Aortic smooth muscle cell (primary cell): Measurements from ENCODE around the gene KLHDC7A.

DNA sequence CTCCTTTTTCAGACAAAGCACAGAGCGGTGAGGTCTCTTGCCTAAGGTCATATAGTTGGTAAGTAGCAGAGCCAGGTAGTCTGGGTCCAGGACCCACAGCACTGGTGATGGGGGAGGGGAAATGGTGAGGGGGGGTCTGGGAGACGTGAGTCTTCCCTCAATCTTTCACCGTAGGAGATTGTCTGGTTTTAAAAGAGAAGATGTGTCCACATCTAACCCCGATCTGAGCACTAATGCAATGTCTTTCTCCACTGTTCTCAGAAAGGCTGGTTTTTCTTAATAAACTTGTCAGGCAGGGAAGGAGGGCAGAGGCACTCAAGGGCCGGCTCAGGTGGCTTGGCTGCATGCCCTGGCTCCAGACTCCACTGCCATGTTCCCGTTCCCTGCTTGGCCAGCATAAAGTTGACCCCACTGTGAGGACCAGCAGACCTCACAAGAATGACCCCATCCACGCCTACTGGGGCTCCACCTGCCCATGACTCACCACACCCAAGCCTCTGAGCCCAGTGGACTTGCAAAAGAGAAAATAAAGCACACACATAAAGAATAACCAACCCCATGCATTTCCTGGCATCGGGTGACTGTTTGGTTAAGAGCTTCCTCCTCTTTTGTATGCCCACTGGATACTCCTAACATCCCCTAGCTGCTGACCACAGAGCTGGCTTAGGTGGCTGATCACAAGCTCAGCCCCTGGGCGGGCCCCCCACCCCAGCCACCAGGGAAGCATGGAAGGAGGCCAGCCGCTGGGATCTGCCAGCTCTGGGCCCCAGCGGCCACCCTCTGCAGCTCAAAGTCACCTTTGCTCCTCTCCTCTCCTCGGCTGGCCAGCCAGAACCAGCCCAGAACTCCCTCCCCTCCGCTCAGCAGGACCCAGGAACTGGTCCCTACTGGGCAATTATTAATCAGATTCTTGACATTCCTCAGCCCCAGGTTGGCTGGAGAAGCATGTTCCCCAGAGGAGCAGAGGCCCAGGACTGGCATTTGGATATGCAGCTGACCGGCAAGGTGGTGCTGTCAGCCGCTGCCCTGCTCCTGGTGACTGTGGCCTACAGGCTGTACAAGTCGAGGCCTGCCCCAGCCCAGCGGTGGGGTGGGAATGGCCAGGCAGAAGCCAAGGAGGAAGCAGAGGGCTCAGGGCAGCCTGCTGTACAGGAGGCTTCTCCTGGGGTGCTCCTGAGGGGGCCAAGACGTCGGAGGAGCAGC is at the start of gene KLHDC7A:
KLHDC7A (plus strand) TSS at position 894 of the 1,203 bp plus-strand sequence.
- RRBS = no CpG with 5 or more reads among the region's 19 CpGs

GRCh38 chr1:18481418-18481764 is 661 bp downstream of the KLHDC7A start:
- RRBS = no CpG with 5 or more reads among the region's 12 CpGs

GRCh38 chr1:18639307-18639729 is 8.7 kb downstream of the PAX7 start:
- RRBS = no CpG with 5 or more reads among the region's 5 CpGs

- RRBS = 3% methylated on average over 6 of the region's 14 CpGs
These were observed 75.6 kb downstream of the TAS1R2 start for GRCh38 chr1:18783892-18784279.

- RRBS = 4% methylated on average over 10 of the region's 21 CpGs
These were observed 723 bp upstream of the IFFO2 start for GRCh38 chr1:18957236-18957562.

DNA sequence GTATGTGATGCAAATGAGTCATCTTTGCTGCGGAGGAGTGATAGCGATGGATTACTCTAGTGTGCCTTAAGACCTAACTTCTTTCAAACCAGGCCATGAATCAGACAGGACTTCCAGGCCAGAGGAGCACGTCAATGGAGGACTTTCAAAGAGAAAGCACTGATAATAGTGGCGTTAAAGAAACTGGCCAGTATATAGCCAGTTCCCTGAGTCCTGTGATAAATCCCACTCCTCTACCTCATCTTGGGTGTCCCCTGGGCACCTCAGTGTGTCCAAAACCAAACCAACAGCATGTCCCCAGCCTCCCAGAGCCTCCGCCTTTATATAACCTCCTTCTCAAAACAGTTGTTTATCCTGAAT is 47.0 kb upstream of the IFFO2 start:
- RRBS = no CpG with 5 or more reads among the region's 5 CpGs

DNA sequence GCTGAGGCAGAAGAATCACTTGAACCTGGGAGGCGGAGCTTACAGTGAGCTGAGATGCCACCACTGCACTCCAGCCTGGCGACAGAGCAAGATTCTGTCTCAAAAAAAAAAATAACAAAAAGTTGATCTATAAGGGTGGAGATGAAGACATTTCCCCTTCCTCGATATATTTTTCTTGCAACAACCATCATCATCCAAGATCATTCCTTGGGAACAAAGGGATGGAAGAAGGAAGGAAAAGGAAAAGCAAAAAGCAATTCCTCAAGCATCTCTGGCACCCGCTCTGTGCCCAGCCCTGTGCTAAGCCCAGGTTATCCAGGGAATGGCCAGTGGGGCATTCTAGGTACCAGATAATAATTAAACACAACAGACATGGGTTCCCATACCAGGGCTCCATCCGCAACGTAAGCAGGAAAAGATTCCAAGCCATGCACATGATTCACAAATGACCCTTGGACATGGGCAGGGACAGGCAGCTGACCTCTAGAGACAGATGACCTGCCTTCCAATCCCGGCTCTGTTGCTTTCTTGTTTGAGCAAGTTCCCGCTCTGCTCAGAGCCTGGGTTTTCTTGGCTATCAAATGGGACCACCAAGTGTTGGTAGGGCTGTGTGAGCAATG is 57.1 kb upstream of the IFFO2 start:
- RRBS = no CpG with 5 or more reads among the region's 8 CpGs

DNA sequence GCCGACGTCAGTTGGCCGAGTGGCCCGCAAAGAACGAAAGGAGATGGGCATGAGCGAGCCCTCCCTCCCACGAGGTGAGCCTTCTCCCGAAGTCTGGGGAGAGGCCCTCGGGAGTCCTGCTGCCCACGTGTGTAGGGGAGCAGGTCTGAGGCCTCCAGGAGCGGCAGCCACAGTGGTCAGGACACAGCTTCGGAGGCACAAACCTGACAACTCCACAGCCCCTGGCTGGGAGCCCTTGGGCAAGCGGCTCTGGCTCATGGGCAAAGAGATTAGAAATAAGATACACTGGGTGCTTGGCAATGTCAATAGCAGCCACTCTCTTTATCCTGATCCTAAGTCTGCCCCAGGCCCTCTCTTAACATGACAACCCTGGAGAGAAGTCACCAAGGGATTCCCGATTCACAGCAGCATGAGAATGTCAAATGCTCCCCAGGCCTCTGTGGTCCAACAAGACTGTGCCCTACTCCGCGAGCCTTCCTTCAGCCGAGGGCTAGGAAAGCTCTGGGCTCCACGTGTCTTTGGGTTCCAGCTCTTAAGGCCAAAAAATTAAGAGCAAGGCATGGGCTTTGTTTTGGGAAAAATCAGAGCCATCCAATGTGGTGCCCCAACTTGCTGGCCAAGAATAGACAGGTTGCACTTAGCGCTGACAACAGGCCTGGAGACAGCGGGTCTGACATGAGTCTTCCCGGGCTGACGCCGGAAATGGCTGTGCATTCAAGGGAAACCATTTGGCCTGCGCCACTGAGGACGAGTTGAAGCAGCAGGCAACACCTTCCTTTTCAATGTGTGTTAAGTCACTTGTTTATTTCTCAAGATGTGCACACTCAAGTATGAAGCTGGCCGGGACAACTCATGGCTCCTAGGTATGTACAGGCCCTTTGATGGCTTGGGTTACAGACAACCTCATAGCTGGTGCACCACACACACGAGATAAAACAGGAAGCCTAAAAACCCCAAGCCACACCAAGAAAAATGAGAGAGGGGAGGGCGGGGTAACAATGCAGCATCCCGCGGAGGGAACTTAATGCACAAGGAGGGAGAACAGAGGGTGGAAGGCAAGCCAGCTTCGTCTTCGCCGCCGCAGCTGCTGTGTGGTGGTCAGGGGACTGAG is 117.6 kb upstream of the IFFO2 start:
- RRBS = no CpG with 5 or more reads among the region's 34 CpGs

DNA sequence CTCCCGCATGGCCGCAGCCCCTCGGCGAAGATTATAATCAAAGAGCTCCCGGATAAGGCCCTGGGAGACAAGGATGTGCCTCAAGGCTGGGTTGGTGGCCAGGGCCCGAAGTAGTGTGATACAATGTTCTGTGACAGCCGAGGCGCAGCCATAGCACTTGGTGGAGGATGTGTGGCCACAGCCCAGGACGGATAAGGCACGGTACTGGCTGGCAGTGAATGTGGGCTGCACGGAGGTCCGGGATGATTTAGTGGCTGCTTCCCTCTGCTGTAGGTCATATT is 97.6 kb downstream of the UBR4 start:
- RRBS = no CpG with 5 or more reads among the region's 12 CpGs

DNA sequence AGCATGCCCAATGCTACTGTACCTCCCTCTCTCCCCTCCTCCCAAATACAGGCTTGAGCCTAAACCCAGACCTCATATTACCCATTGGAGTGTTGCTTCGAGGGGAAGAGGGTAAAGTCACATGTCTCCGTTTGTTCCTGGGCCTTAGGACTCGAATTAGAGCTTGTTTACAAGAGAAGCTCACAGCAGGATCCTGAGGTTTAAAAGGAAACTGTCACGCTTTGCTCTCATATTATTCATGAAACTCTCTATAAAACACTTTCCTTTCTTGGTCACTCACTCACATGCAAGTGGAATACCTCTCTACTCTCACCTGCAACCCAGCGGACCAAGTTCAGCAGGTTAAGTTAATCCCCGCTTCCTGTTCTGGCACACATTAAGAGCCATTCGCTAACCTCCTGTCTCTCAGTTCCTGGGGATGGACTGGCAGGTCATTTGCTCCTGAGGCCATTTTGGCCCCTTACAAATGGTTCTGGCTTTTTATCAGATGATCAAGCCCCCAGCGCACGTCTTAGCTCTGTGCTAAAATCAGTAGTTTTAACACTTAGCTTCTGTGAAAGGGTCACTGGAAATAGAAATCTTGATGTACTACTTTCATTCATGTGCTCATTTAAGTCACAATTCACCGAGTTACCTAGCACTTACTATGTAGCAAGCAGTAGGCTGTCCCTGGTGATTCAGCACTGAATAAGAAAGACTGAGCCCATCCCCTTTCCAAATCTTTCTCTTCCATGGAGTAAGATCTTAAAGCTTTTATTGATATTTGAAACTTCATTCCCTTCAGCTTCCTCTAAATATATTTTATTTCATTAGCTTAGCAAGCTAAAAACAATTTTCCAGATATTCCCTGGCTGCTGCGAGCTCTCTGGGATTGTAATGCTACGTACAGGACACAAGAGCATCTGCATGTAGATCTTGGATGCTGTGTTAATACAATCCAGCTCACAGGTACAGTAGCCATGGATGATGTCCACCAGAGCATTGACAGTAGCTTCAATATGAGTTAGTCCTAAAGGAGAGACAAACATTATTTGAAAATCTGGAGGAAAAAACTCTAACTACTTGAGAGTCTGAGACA is 65.8 kb downstream of the UBR4 start:
- RRBS = no CpG with 5 or more reads among the region's 12 CpGs

DNA sequence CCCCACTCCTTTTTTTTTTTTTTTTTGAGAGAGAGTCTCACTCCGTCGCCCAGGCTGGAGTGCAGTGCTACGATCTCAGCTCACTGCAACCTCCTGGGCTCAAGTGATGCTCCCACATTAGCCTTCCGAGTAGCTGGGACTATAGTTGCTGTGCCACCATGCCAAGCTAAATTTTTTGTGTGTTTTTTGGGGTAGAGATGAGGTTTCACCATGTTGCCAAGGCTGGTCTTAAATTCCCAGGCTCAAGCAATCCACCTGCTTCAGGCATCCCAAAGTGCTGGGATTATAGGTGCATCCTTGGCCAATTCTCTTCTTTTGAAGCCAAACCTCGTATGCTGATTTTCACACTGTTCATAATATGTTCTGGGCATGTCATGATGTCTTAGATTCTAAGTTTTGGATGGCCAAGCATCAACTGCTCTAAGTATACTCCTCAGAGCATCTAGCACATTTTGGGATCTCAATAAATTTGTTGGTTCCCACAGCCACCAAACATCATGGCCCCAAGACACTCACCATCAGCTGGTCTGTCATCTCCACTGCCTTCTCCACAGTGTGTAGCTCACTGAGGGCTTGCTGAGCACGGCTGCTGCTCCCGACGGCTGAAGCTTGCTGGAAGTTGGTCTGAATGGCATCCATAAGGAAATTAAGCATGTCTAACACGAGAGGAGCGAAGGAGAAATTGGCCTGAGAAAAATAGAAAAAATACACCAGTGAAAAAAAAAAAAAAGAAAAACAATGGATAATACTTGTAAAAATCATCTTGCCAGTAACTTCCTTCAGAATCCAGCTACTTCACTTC is 50.3 kb downstream of the UBR4 start:
- RRBS = no CpG with 5 or more reads among the region's 10 CpGs

DNA sequence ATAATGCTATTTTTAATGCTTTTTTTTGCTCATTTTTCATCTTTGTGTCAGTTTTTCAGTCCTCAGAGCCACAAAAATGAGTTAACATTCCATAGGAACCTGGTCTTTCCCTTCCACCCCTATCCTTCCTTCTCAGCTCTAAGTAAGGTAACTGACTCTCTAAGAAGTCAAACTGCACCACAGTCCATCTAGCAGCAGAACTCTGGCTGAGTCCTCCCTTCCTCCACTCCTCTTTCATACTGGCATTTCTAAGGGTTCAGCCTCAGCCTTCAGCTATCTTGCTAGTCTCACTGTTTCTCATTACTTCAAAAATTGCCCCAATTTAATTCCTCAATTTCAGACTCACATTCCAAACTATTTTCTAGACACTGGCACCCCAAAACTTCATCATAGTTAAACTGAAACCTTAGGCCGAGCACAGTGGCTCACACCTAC is 29.4 kb downstream of the UBR4 start:
- RRBS = no CpG with 5 or more reads among the region's 1 CpG

- RRBS = no CpG with 5 or more reads among the region's 2 CpGs
These were observed 5.5 kb downstream of the UBR4 start for GRCh38 chr1:19204544-19204894.

GRCh38 chr1:19338869-19339725 is 27.0 kb downstream of the SLC66A1 start:
- RRBS = 68% methylated on average over 6 of the region's 32 CpGs

GRCh38 chr1:19353461-19354211 is 41.5 kb downstream of the SLC66A1 start:
- RRBS = no CpG with 5 or more reads among the region's 10 CpGs

GRCh38 chr1:19363367-19364371 is 51.5 kb downstream of the SLC66A1 start:
- RRBS = no CpG with 5 or more reads among the region's 14 CpGs

GRCh38 chr1:19439384-19440073 is 45.8 kb downstream of the CAPZB start:
- RRBS = no CpG with 5 or more reads among the region's 15 CpGs

GRCh38 chr1:19468238-19468921 is 17.0 kb downstream of the CAPZB start:
- RRBS = no CpG with 5 or more reads among the region's 14 CpGs

GRCh38 chr1:19597197-19598030 is 635 bp downstream of the MICOS10 start:
- RRBS = 2% methylated on average over 15 of the region's 47 CpGs

DNA sequence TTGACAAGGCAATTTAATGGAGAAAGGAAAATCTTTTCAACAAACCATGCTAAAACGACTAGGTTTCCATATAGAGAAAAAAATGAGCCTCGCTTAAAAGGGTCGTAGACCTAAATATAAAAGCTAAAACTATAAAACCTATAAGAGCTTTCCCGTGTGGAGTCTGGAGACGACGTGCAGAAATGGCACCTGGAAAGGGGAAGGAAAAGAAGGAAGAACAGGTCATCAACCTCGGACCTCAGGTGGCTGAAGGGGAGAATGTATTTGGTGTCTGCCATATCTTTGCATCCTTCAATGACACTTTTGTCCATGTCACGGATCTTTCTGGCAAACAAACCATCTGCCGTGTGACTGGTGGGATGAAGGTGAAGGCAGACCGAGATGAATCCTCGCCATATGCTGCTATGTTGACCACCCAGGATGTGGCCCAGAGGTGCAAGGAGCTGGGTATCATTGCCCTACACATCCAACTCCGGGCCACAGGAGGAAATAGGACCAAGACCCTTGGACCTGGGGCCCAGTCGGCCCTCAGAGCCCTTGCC is 11.2 kb downstream of the MICOS10 start:
- RRBS = no CpG with 5 or more reads among the region's 13 CpGs